ENCODE data around the gene PATZ1.

- PRO-cap, result no peak
Observed at GRCh38 chr22:31211495-31211819, 641 bp upstream of the LIMK2 start.

GRCh38 chr22:31218470-31219210, 6.5 kb downstream of the LIMK2 start:
- PRO-cap, result no peak

- PRO-cap, result no peak
Observed at GRCh38 chr22:31250641-31251326, 38.7 kb downstream of the LIMK2 start.

DNA sequence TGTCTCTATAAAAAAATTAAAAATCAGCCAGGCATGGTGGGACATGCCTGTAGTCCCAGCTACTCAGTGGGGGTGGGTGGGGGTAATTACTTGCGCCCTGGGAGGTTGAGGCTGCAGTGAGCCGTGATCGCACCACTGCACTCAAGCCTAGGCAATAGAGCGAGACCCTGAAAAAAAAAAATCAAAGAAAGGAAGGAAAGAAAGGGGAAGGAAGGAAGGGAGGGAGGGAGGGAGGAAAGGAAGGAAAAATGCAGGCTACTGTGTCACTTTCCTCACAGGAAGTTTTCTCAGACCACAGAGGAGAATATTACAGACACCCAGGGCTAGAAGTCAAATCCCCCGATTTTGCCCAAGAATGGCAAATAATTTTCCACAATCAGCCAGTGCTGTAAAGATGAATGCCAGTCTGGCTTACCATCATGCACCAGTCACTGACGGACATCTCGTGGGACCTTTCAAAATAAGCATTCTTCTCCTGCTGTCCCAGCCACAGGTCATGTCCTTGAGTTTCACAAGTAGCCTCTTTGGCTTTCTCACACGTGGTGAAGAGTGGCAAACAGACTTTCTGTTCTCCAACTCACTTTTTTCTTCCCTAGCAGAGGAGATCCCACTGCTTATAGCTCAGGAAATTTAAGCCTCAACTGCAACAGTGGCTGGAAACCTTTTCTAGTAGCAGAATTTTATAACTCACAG, 3.9 kb downstream of the PIK3IP1 start:
- PRO-cap, result no peak

DNA sequence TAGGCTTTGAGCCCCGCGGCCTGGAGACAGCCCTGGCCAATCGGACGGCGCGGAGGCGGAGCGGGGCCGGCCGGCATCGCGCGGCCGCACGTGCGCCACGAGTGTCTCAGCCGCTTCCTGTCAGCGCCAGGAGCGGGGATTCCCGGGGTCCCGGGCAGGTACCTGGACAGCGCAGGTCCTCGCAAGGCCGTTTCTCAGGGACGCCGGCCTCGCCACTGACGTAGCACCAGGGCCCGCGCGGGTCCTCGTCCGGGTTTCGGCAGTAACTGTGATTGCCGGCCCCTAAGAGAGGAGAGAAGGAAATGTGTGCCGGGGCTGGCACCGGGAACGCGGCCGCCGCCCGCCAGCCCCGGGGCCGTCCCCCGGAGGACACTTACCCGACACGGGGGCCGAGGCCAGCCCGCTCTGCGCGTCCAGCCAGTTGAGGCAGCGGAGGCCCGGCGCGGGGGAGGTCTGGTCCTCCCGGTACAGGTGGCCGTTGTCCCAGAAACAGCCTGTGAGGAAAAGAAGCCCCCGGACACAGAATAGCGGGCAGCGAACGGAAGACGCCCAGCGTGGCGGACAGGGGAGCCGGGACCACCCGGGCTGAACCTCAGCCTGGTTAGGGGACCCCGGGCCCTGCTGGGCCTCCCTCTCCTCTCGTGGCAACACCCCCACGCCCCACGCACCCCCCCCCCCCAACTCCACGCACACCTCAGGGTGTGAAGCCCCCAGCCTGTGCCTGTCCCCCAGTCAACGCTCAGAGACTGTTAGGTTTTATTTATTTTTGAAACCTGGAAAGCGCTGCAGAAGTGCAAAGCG, 1.3 kb downstream of the PIK3IP1 start:
- PRO-cap, result bidirectional peak, plus-strand start at position 104 of the sequence, minus-strand start outside the sequence

- PRO-cap, result bidirectional peak, plus-strand start at chr22:31346436, minus-strand start at chr22:31346325
Observed at GRCh38 chr22:31346172-31346406, at the start of gene PATZ1. TSS of gene PATZ1 (minus strand) at chr22:31346346.

- PRO-cap, result no peak
Observed at GRCh38 chr22:31439434-31440145, 40.2 kb downstream of the DRG1 start.

- PRO-cap, result no peak
Observed at GRCh38 chr22:31490354-31490887, 779 bp upstream of the EIF4ENIF1 start.

- PRO-cap, result no peak
Observed at GRCh38 chr22:31585383-31586121, 76.5 kb downstream of the PISD start.

DNA sequence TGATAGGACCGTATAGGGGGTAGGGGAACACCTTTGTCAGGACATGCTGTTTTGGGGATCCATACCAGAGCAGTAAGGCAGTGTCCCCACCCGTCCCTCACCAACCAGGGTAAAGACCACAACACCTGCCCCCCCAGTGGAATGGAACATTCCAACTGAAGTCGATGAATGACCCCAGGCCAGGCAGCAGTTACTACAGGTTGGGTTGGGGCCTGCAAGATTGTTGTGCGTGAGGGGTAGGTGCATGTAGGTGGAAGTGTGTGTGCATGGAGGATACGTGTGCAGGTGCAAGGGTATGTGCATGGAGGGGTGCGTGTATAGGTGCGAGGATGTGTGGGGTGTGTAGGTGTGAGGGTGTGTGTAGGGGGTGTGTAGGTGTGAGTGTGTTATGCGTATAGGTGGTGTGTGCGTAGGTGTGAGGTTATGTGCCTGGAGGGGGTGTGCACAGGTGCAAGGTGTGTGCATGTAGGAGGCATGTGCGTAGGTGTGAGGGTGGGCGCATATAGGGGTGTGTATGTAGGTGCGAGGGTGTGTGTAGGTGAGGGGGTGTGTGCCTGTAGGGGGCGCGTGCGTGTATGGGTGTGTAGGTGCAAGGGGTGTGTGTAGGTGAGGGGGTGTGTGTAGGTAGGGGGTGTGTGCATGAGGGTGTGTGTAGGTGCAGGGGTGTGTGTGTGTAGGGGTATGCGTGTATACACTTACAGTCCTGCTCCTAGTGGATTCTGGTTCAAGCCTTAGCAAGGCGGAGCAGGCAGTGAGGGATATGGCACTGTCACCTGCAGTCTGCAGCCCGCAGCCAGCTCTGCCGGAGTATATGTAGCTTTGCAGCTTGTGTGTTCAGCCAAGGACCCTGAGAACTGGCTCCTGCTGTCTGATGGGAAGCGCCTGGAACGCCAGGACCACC, 32.8 kb downstream of the PISD start:
- PRO-cap, result no peak

DNA sequence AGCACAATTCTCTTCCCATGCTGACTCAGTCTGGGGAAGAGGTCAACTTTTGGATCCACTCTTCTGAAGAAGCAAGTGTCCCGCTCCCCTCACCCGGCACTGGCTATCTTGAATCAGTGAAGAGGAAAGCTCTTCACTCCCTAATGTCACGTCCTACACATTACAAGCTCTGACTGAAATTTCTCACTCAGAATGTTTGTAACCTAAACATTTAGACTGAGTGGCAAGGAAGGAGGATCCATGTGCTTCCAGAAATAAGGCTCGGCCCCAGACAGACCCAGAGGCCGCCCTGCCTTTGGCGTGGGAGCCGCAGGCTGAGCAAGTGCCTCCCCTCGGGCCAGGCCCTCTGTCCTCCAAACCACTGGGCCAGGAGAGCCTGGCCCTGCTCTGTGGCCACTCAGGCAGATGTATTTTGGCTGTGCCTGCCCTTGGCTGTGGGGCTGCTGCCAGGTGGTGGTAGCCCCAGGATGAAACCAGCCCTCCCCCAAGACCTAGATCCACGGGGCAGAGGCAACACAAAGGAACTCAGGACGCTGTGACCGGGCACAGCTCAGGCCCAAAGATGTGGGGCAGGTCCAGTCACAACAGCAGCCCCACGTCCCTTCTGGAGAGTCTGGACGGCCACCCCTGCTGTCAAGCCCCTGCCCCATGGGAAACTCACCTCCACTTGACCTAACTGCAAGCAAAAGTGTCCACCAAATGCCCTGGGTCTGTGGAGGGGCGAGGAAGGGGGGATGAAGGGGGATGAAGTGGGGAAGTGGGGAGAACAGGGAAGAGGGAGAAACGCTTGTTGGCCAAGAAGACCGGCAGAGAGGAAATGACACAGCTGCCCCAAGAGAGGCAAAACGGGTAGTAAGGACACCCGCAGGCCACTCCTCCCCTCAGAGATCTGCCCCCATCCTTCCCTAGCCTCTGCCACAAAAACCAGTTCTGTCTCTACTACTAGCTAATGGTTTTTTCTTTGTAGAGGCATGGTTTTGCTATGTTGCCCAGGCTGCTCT, 24.0 kb downstream of the PISD start:
- PRO-cap, result no peak

- PRO-cap, result no peak
Observed at GRCh38 chr22:31647475-31647944, 14.5 kb downstream of the PISD start.

- PRO-cap, result no peak
Observed at GRCh38 chr22:31951637-31952485, 7.5 kb downstream of the YWHAH start.

- PRO-cap, result no peak
Observed at GRCh38 chr22:32074260-32074534, 31.1 kb downstream of the SLC5A1 start.

DNA sequence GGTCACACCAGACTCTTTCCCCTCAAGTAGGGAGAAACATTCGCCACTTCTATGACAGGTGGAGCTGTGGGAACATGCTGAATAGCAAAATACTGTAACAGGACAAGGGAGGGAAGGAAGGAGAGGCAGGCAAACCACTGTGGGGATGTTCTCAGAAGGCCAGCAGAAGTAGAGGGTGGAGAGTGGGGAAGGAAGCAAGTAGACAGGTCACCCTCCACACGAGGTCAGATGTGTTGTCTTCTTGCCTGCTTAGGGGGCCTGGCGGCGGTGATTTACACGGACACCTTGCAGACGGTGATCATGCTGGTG, 39.7 kb downstream of the SLC5A1 start:
- PRO-cap, result no peak

DNA sequence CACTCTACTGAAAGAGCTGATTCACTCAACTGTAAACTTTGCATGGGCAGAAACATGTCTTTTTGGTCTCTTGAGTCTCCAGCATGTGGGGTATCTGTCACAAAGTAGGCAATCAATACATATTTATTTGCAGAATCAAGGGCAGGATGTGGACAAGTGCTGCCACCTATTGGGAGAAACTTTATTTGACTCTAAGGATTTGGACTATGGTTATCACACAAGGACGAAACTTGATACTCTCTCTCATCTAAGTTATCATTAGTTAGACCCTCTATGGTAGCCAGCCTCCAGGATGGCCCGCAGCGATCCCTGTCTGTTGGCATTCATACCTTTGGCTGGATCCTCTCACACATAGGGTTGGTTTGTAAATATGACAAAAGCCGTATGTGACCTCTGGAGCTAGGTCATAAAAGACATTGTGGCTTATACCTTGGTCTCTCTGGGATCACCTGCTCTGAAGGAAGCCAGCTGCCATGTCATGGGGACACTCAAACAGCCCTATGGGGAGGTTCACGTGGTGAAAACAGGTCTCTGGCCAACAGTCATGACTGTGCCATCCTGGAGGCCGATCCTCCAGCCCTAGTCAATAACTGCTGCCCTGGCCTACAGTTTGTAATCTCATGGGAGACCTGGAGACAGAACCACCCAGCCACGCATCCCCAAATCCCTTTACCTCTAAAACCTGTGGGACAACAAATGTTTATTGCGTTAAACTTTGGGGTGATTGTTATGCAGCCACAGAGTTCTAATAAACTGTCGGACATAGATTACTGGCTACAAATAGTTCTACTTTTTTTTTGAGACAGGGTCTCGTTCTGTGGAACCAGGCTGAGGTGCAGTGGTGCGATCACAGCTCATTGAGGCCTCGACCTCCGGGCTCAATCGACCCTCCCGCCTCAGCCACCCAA, 1.0 kb upstream of the FBXO7 start:
- PRO-cap, result no peak

DNA sequence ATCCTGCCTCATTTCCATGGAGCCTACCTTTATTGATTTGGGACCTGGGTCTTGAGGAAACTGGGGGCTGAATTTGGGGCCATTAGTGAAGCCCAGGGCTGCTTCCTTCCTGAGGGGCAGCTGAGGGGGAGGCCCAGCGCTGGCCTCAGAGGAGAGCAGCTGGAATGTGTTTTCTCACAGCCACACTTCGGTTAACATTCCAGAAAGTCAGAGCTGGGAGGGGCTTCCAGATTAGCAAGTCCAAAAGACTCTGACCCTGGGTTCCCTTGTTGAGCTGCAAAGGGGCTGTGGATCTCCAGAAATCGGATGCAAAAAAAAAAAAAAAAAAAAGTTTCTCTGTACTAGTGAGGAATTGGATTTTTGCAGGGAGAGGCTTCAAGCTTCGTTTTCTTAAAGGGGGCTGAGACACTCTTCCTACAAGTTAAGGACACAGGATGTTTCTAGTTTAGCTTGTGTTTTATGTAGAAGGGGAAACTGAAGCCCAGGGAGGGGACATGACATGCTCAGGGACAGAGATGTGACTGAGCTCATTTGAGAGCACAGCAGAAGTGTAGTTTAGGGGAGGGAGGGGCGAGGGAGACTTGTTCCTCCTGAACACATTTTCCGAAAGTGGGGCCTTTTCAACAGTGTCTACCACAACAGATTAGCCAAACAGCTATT, 147.9 kb downstream of the FBXO7 start:
- PRO-cap, result unidirectional peak, minus-strand start at position 166 of the sequence

GRCh38 chr22:32680113-32680636, 121.3 kb upstream of the TIMP3 start:
- PRO-cap, result no peak

- PRO-cap, result no peak
Observed at GRCh38 chr22:32788820-32789521, 12.5 kb upstream of the TIMP3 start.

- PRO-cap, result no peak
Observed at GRCh38 chr22:32802876-32803912, 1.7 kb downstream of the TIMP3 start.